Type B pancreatic cell (in vitro differentiated cells): Measurements from ENCODE around the genes TAAR5 and RPS12.

- PRO-cap: no peak
These were observed 21.2 kb upstream of the ARG1 start for GRCh38 chr6:131551706-131552248.

DNA sequence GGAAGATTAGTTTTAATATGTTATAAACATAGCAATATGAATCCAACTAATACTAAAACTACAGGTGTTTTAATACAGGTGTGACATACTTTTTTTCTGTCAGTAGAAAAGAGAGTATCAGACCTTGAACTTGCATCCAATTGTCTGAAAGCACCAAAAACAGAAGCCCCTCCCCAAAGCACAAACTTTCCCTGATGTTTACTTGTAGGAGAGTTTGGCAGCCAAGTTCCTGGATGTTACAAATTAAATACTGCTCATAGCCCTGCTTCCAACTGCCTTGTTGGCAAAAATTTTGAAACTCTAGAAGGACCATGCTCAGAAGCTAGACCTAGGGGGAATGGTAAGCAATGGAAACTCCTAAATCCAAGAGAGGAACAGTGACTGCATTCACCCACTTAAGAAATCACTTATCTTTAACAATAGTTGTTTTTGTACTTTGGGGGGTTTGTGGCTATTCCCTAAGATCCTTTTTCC is 17.0 kb upstream of the ARG1 start:
- PRO-cap: no peak

- PRO-cap: no peak
These were observed 7.1 kb downstream of the ARG1 start for GRCh38 chr6:131580224-131580517.

DNA sequence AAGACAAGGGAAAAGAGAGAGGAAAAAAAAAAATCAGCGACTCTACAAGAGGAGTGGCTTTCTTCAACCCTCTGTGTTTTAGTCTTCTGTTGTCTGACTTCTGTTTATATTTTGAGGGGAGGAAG is 1.7 kb downstream of the CCN2 start:
- PRO-cap: no peak

DNA sequence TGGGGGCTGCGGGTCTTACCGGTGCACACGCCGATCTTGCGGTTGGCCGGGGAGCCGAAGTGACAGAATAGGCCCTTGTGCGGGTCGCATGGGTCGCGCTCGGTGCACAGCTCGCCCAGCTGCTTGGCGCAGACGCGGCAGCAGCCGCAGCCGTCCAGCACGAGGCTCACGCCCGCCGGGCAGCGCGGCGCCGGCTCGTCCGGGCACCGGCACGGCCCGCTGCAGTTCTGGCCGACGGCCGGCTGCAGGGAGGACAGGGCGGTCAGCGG is 487 bp downstream of the CCN2 start:
- PRO-cap: bidirectional peak, plus-strand start at position 224 of the sequence, minus-strand start at position 224 of the sequence

GRCh38 chr6:131976485-131976967 is 25.4 kb upstream of the CCN2 start:
- PRO-cap: no peak

GRCh38 chr6:132084924-132085329 is 133.8 kb upstream of the CCN2 start:
- PRO-cap: no peak

DNA sequence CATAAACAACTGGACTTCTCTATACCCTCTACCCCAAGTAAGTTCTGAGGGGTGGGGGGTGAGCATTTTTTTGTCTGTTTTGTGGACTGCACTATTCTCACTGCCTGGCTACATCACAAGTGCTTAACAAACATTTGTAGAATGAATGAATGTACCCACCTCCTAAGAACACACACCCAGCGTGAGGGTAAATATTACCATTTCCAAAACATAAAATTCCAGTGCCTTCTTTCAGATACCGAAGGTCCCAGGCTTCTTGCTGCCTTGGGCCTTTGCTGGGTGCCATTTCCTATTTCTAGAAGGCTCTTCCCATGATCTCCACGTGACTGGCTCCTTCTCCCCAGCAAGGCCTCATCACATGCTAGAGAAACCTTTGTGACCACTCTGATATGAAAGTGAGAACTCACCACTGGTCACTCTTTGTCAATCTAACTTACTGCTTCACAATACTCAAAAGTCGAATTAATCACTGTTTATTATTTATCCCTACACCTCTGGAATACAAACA is 1.8 kb downstream of the STX7 start:
- PRO-cap: no peak

DNA sequence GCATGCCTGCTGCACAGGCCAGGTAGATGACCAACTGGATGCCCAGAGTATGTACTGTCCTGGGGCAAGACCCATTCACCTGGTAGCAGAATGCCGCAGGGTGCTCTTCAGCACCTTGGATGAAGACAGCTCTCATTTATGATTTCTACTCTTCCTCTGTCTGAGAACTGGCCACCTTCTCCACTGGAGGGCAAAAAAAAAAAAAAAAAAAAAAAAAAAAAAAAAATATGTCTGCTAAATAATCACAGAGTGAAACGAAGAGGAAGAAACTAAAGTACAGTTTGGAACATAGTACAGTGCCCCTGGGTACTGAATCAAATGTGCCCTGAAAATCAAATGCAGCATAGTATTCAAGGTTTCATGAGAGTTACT is at the start of gene TAAR5:
Gene TAAR5, minus strand, starts transcription at position 191 of the 372 bp plus-strand sequence.
- PRO-cap: no peak

DNA sequence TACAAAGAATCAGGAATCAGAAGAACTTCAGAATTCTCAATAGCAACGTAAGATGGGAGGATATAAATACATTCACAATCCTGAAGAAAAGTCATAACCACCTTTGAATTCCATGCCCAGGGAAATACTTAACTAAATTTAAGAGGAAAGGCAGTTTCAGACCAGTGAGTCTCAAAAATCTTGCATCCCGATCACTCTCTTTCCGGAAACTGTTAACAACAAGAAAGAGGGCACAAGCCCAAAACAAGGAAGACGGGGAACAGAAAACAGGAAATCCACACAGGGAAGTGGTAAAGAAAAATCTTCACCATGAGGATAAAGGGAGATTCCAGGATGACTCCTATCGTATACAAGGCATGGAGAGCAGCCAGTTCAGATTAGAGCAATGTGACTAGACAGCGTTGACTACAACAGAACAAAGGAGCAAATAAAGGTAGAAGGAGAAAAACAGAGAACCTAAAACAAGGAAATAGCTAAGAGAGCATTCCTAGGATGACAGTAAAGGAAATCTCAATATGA is 26.6 kb downstream of the VNN1 start:
- PRO-cap: no peak

- PRO-cap: no peak
These were observed 8.6 kb downstream of the VNN2 start for GRCh38 chr6:132748934-132749598.

DNA sequence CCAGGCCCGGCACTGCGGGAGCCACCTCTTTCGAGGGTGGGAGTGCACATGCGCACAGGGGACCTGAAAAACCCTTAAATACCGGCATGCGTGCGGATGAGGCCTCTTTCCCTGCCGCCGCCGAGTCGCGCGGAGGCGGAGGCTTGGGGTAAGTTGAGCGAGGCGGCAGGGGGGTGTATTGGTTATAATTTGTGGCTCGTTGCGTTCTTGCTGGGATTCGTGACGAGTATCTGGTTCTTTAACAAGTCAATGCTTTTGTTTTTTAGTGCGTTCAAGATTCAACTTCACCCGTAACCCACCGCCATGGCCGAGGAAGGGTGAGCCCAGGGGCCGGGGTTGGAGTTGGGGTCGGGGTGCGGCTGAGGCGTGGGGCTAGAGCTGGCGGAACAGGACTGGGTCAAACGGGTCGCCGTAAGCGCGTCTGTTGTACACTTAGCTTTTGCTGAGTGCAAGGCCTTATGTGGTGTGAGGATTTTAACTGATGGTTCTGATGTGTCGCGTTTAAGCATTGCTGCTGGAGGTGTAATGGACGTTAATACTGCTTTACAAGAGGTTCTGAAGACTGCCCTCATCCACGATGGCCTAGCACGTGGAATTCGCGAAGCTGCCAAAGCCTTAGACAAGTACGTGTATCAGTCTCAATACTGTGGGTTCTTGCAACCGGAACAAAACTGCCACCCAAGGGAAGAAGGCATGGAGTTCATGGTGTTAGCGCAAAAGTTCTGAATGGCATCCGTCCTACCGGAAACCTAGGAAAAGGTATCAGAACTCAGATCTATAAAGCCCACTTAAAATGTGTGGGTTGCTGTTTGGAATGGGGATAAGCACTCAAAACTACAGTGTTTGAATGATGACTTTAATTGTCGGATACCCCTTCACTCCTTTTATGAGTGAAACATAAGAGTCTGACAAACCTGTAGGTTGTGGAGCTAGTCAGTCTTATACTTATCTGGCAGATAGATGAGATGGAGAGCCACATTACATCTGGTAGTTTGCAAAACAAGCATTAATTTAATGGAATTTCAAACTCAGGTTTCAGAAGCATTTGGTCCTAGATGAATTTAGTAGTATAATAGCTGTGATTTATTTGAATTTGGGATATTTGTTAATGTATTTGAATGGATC is at the start of gene RPS12:
Gene RPS12, plus strand, starts transcription at position 104 of the 1,125 bp plus-strand sequence.
- PRO-cap: bidirectional peak, plus-strand start at position 104 of the sequence, minus-strand start outside the sequence

- PRO-cap: no peak
These were observed 2.6 kb downstream of the RPS12 start for GRCh38 chr6:132816923-132817351.

GRCh38 chr6:132818618-132819286 is 4.4 kb downstream of the RPS12 start:
- PRO-cap: no peak

GRCh38 chr6:133046955-133047389 is 194.2 kb upstream of the EYA4 start:
- PRO-cap: no peak

DNA sequence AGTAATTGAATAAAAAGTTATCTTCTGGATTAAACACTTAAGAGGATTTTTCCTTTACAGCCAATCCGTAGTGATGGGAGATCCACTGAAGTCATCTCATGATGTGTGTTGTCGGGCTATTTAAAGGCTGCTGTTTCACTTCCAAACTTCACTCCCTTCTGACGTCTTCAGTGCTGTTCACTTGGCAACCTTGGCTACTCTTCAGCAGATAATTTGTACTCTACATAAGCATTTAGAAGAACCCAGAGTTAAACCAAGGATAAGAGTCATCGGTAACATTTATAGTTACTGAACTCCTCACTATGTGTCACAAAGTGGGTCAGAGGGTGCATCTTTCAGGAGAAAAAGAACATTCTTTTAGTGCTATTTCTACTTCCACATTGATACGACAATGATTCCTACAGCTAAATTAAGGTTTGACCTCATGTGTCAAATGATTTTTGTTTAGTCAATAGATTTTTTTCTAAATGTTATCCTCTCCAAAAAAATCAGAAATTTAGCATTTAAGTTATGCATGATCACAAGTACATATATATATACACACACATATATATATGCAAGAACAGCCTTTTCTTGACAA is 179.0 kb upstream of the EYA4 start:
- PRO-cap: no peak

DNA sequence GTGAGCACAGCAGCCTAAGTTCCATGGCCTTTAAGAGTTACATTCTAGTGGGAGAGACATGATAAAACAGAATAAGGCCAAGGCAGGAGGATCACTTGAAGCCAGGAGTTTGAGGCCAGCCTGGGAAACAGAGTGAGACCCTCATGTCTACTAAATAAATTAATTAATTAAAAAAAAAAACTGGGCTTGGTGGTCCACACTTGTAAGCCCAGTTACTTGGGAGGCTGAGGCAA is 75.7 kb upstream of the EYA4 start:
- PRO-cap: no peak

DNA sequence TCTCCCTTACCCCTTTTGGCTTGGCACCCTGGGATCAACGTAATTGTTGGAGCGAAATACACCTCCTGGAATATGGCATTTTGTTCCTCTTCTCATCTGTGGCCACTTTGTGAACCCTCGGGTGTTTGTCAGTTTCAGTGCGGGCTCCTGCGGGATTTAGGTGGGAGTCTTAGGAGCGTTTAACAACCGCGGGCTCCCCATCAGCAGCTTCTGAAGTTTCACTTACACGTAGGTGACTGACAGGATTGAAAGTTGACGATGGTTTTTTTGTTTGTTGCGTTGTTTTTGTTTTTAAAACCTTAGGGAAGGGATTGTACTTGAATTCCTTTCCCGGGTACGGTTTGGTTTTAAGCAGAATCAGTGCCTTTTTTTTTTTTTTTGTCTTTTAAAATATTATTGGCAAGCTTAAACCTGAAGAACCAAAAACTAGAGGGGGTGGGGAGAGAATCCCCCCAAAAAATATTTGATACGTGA is 2.2 kb downstream of the EYA4 start:
- PRO-cap: no peak

DNA sequence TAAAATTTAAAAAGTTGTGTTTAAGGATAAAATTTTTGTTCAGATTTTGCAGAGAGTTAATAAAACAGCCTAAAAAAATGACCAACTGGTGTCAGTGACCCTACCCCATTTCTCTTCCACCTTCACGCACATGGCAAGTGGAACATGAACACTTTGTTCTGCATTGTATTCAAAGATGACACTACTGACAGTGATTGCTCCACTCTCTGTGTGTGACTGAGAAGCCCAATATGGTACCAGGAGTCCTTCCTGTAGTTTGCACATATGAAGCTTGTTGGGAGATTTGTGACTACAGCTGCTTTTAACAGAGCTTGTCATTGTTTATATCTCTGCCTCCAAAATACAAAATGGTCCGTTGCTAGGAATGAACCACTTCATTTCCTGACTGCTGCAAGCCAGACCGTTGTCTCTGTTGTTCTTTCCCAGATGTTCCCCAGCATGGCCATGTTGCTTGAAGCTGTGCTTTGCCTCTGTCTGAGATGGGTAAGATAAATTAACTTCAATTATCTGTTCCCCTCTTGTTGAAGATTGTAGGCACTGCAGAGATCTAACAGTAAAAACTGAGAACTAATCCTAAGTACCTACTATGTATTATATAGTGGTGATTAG is 140.2 kb upstream of the TCF21 start:
- PRO-cap: no peak

DNA sequence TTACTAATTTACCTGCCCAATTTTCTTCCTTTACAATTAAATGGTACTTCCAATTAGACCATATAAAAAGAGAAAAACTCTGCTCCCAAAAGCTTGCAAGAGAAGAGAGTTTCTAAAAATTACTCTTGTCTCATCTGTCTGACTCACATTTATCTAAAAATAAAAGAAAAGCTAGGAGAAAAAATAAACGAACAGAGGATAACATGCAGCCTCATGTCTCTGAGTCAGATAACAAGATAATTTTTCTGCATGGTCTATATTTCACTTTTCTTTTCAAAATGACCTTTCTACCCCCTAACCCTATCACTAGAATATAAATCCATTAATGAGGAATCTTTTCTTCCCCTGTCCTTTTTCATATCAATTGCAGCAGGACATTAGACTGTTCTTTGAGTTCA is 127.2 kb upstream of the TCF21 start:
- PRO-cap: no peak